Sternocleidomastoid (tissue), 1 donor: ENCODE results near the gene RASA3.

DNA sequence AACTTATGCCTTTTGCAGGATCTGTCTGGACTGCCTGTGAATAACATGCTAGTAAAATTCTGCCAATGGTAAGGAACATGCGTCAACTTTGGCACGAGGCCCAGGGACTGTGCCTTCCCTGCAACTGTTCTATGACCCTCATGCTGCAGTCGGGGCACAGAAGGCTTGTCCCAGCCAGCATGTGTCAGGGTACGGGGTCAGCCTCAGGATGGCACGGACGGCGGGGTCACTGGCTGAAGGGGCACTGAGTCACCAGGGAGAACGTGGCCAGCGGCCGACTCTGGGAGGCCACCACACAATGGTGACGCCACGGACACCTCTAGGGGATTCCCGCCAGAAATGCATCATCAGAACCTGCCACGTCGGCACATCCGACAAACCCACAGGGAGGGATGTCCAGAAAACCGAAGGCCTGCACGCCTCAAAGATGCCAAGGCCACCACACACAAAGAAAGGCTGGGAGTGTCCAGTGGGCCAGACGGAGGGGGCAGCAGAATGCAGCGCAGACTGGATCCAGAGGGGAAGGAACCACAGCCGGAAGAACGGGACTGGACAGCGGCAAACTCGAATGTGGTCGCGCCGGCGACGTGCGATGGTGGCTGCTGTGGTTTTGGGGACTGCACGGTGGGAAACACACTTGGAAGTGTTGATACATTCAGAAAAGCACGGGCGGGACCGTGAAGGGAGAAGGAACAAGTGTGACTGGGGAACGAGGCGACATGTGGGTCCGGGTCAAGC is 24.6 kb upstream of the C13orf46 start:
- PRO-cap, result no peak

- PRO-cap, result no peak
Measured at GRCh38 chr13:114012438-114013221, 38.8 kb upstream of the C13orf46 start.

DNA sequence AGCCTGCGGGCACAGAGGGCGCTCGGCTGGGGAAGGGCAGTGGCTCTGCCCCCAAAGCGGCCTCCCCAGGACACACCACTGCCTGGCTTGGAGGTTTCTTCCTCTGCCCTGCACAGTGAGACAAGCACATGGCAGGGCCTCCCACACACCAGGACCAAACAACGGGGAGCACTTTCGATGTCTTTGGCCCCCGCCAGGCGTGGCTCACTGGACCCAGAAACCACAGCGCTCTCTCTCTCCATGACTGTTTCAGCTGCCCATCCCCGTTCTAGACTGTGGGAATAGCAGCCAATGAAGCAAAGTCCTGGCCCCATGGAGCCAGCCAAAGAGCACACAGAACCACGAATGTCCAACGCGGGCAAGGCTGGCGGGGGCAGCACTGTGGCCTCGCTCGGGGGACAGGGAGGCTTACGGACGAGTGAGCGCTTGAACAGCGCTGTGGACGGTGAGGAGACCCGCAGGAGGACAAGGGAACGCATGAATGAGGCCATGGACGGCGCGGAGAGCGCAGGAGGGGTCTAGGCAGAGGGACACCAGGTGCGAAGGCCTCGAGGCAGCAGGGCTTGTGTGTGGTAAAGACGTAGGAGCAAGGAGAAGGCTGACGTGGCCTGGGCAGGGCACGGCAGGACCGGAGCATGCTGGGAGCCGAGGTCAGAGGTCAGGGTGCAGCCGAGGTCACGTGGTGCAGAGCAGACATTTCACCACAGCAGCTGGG is 72.7 kb downstream of the RASA3 start:
- PRO-cap, result no peak

DNA sequence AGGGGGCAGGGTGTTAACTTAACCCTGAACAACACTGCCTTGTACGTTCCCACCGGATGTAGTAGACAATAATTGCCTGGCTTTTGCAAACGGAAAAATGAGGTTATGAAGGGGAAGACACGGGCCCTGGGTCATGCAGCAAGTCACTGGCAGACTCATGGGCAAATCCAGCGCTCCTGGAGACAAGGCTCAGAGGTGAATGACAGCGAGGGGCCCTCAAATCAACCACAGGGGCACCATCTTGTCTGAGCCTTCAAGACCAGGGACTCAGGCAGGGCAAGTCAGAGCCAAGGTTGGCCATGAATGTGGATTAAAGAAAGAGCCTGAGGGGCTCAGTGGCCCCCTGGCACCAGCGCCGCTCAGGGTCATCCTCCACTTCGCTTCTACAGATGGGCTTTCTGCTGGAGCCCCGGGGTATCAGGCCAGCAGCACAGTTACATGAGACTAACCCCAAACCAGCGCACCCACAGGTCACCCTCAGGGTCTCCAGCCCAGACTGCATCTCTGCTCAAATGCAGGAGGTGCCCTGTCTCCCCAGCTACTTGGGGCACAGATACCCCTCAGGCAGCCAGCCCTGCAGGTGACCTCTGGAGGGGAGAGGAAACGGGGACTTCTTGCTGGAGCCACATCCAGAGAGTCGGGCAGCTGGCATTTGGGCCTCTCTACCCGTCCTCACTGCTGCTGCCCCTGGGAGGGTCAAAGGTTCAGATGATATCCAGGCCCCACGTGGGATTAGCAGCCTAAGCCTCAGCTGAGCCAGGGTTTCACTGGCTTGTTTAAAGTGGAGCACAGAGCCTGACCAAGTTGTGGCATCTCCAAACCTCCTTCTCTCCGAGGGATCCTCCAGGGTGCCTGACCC is 2.5 kb downstream of the RASA3 start:
- PRO-cap, result no peak

- PRO-cap, result bidirectional peak, plus-strand start at chr13:114132705, minus-strand start at chr13:114132549
Measured at GRCh38 chr13:114132229-114133141, at the start of gene RASA3. RASA3 (minus strand) TSS chr13:114132623.

GRCh38 chr13:114142350-114143566 is 10.3 kb upstream of the RASA3 start:
- PRO-cap, result no peak

DNA sequence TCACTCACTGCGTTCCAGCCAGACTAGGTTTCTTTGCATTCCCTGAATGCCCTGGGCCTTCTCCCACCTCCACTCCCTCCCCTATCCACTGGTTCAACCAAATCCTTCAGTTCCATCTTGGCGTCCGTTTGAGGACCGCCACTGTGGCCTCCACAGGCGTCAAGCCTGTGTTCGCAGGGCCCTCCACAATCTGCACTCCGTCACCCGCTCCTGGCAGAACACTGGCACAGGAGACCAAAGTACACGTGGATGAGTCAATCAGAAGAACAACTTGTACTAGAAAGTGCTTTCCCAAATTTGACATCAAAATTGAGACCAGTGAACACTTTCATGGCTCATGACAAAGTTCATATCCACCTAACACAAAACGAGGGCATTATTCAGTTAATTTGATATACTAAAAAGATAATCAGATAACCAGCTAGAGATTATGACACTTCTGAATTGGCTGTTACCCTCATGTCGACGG is 6.5 kb upstream of the CDC16 start:
- PRO-cap, result no peak

DNA sequence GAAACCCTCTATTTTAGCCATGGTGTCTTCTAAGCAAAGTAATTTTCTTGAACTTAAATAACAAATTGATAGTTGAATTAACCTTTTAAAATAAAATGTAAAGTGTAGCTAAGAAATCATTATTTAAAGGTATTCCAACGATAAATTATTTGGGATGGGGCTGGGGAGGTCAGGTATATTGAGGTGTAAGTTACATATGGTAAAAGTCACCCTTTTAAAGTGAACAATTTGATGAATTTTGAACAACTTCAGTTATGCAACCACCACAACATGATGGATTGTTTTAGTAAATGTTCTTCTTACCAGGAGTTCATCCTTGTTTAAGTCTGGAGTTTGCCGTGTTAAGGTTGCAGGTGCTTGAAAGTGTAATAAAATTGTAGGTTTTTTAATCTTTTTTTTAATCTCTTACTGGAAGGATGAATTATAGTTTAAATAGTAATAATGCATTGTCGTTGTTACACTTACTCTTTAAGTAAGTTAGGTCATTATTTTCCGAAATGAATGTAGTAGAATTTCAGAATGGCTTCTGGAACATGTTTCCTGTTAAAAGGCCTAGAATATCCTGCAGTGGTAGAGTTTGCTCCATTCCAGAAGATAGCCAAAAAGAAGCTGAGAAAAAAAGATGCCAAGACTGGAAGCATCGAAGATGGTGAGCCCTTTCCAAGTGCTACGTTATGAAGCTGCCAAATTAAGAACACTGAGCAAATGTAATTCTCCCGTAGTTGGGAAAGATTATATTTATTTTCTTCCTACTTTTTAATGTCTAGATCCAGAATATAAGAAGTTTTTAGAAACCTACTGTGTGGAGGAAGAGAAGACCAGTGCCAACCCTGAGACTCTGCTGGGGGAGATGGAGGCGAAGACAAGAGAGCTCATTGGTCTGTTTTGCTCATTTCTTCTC is 4.6 kb downstream of the UPF3A start:
- PRO-cap, result no peak